Neural progenitor cell (in vitro differentiated cells): Measurements from ENCODE around the gene ANGPTL5.

GRCh38 chr11:96074662-96075345, 150.9 kb upstream of the MTMR2 start:
- RAMPAGE, long total RNA: no peak

DNA sequence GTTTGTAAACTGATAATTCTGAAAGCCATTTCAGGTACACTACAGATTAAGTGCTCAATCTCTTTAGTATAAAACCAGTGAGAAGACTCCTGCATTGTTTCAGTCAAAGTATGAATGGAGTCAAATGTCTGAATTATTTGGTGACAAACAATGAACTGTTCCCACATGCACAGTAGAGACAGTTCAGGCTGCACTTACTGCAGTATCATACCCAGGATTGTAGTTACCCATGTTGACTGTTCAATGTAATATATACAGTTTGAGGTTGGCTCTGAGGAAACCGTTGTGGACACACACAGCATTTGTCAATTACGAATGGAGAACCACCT, 96.5 kb downstream of the MAML2 start:
- RAMPAGE, long total RNA: no peak

DNA sequence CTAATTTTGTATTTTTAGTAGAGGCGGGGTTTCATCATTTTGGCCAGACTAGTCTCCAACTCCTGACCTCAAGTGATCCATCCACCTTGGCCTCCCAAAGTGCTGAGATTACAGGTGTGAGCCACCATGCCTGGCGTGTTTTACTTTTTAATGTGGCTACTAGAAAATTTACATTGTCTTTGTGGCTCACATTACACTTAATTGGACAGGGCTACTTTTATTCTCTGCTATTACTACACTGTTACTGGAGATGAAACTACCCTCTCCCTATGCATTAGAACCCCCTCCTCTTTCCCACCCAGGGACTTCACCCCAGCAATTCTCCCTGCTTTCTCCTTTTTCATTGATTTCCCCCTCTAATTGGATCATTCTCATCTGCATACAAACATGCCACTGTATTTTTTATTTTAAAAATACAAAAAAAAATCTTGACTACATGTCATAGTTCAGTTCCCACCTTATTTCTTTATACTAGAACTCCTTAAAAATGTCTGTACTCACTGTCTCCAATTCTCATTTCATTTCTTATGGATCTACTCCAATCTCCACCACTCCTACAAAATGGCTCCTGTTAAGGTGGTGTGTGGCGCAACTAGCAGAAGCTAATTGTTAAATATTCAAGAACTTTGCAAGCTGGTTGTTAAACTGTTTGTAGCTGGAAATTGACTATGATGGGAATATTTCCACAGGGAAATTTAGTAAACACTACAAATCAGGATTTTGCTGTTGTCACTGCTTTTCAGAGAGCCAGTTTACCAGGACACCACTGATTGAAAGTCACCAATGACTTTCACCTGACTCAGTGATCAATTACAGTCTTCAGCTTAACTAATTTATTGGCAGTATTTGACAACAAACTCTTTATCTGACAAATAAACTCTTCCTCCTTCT, 94.5 kb downstream of the MAML2 start:
- RAMPAGE, long total RNA: no peak

DNA sequence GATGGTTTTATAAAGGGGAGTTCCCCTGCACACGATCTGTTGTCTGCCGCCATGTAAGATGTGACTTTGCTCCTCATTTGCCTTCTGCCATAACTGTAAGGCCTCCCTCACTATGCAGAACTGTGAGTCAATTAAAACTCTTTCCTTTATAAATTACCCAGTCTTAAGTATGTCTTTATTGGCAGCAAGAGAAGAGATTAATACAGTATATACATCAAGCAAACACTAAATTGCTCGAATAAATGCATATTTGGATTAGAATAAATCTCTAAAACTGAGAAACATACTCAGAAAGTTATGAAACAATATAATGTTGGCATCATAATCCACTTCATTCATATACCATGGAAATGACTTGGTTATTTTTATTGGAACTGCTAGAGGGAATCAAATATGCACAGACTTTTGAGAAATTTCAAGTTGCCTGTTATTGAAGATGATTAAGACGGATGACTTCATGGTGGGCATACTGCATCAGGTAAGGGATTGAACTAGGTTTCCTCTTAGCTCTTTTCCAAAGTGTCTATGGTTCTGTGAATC, 74.2 kb downstream of the MAML2 start:
- RAMPAGE, long total RNA: no peak

GRCh38 chr11:96271738-96272562, 71.0 kb downstream of the MAML2 start:
- RAMPAGE, long total RNA: no peak

DNA sequence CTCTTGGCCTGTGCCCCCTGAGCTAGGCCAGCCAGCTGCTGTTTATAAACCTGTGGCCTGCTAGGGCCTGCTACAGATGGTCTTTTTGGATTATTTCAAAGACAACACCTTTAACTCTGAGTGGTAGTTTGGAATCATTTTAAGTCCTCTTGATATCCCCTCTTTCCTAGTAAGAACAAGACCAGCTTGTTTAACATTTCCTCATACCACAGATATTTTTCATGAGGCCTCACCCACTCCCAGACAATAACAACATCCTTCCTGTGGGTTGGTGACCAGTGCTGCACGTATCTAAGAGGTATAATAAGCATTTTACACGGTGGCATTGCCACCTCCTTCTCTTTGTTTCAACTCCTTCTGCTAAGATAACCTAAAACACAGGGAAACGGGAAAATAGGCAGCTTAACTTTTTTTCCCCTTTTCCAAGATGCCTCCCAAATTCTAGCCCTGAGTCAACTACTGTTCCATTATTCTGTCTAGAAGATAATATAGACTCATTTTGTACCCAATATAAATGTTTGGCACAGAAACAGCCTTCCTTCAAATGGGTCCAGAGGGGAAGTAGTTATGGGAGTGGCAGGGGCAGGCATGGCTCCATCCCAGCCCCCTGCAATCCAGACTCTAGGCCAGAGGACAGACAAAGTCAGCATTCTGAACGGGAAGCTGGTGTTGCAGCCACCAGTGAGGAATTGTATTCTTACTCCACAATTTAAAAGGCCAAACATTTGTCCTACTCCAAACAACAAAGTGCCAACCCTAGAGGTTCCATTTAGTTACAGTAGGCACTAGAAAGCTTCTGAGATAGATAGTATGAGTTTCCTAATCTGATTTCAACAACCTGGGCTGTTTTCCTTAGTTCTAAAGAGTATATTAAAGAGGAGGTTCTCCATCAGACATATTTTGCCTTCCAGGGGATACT, 28.5 kb downstream of the MAML2 start:
- RAMPAGE, long total RNA: no peak

DNA sequence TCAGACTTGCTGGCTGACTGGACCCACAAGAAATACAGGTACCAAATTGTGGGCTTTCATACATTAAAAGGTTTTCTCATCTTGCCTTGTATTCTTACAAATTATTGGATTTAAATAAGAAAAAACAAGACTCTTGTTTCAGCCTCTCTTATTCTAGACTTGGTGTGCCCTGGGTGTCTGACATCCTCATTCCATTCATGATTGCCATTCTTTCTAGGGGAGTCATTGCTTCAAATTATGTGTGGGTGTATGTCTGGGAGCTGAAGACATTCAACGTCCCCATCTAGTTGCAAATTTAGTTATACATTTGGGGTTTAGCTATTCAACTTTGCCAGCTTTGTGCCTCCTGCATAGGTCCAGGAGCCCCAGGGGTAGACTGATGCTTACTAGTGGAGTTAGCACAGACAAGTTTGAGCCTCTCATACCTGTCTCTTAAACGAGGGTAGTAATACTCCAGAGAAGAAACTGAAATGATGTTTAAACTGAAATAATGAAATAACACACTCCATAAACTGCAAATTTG, 18.0 kb downstream of the MAML2 start:
- RAMPAGE, long total RNA: no peak

GRCh38 chr11:96391532-96392486, 2.0 kb downstream of the JRKL start:
- RAMPAGE, long total RNA: no peak

- RAMPAGE, long total RNA: no peak
Observed at GRCh38 chr11:97333622-97334005, 943.8 kb downstream of the JRKL start.

DNA sequence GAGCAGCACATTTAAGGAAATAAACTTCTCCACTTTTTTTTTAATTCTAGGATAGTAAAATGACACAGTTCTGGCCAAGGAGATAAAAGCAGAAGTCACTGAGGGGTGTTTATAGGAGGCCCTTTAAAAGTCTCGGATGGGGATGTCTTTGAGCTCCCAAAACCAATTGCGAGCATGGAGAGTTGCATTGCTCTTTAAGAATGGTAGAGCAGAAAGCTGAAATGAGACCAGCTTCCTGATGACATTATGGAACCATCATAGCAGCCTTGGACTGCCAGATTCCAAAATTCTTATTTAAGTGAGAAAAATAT, 140.6 kb downstream of the CNTN5 start:
- RAMPAGE, long total RNA: no peak

DNA sequence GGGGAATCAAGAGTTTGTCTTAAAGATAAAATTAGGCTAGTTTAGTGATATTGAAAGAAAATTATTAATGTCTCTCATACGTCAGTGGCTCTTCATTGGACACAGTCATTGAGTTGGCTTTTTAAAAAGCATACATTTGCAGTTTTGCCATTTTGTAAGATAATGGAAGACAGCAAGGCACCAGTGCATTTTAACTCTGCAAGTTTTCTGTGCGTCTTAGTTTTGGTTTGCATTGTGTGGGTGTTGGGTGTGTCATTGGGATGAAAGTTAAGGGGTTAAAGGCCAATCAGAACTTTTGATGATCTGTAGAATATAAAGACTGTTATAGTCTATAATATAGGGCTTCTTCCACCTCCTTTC, 1.1 kb downstream of the ARHGAP42 start:
- RAMPAGE, long total RNA: no peak

GRCh38 chr11:100719714-100720313, 32.7 kb downstream of the ARHGAP42 start:
- RAMPAGE, long total RNA: no peak

DNA sequence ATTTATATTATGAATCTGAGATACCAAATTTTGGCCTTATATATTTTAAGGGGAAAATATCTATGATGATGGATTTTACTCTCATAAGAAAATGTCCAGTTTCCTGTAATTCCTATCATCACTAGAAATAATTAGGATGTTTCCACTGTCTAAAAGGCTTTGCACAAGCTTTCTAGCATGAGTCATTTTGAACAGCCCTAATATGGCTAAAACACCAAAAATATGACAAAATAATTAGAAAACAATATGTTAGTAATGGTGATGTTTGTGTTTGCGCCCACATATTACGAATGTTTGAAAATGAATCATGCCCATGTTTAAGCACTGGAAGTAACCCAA, 96.1 kb downstream of the TRPC6 start:
- RAMPAGE, long total RNA: no peak

DNA sequence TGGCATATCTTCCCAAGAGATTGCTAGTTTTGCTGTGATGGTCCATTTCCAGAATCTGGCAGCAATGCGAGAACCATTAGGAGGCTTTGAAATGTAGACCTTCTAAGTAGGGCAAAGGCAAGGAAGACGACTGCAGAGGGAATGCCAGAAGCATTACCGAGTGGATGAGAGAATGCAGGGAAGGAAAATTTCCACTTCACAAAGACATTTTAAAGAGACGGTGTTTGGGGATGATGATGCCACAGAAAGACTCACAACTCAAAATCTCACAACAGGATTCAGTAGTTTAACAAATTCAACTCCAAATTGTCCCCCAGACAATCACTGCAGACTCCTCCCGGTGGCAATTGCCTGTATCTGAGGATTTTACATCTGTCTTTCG, 423 bp upstream of the CEP126 start:
- RAMPAGE, long total RNA: no peak

- RAMPAGE, long total RNA: no peak
Observed at GRCh38 chr11:101916314-101916825, at the start of gene ANGPTL5. Gene ANGPTL5 (minus strand): TSS chr11:101916522.

DNA sequence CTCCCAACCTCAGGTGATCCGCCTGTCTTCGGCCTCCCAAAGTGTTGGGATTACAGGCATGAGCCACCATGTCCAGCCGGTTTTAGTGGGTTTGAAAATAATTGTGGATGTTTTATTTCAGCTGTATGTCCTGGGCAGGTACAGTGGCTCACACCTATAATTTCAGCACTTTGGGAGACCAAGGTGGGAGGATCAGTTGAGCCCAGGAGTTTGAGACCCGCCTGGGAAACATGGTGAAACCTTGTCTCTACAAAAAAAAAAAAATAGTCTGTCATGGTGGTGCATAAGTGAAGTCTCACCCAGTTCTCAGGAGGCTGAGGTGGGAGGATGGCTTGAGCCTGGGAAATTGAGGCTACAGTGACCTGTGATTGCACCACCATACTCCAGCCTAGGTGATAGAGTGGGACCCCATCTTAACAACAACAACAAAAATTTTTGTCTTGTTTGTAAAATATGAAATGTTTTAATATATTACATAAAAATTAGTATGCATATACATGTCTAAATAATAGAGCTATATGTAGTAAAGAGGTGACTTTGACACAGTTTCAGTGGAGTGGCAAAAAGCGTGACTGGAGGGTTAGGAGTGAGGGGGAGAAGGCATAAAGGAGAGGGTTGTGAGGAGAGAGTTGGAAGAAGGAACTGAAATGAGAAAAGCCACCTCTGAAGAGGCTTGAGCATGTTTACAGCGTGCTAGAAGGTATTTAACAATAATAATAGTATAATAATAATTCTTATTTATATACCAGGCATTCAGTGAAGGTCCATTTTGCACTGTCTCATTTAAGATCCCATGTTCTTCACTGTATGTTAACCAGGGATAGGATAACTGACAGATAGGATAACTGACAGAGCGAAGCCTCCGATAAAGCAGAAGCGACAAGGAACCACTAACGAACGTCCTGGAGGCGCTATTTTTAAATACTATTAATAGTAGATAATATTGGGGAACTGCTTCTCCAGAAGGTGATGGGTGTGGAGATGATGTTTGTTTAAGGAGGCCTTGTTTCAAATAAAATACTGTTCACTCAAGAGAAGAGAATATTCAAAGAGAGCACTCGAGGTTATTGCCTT, 55.0 kb downstream of the YAP1 start:
- RAMPAGE, long total RNA: no peak

GRCh38 chr11:102166438-102167152, 56.3 kb downstream of the YAP1 start:
- RAMPAGE, long total RNA: no peak

GRCh38 chr11:102279606-102279934, 37.7 kb upstream of the BIRC3 start:
- RAMPAGE, long total RNA: no peak

DNA sequence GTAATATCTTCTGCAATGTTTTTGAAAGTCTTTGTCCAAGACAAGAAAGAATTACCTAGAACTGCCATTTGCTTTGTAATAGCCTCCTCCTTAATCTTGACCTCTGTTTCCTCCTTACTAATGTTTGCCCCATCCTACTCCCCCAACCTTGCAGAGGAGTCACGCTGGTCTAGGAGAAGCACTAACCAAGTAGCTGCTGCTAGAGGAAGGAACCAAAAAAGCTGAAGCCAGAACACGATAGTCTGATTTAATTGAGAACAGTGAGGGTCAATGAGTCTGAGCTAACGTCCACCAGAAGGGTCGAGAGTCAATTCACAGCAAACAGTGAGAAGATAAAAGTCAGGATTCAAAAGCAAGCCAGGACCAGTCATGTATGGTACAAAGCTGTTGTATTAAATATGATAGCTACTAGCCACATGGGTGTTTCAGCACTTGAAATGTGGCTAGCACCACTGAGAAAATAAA, 10.0 kb upstream of the BIRC3 start:
- RAMPAGE, long total RNA: no peak

DNA sequence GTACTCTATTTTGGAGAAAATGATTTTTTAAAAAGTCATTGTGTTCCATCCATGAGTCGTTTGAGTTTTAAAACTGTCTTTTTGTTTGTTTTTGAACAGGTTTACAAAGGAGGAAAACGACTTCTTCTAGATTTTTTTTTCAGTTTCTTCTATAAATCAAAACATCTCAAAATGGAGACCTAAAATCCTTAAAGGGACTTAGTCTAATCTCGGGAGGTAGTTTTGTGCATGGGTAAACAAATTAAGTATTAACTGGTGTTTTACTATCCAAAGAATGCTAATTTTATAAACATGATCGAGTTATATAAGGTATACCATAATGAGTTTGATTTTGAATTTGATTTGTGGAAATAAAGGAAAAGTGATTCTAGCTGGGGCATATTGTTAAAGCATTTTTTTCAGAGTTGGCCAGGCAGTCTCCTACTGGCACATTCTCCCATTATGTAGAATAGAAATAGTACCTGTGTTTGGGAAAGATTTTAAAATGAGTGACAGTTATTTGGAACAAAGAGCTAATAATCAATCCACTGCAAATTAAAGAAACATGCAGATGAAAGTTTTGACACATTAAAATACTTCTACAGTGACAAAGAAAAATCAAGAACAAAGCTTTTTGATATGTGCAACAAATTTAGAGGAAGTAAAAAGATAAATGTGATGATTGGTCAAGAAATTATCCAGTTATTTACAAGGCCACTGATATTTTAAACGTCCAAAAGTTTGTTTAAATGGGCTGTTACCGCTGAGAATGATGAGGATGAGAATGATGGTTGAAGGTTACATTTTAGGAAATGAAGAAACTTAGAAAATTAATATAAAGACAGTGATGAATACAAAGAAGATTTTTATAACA, 4.7 kb downstream of the BIRC3 start:
- RAMPAGE, long total RNA: no peak